ENCODE measurements around the gene TTLL2.

GRCh38 chr6:167130783-167131907 lies 8.2 kb downstream of the CCR6 start:
- PRO-cap, 6 experiments = no peak in any of the 6 experiments
- RAMPAGE, long total RNA, 2 experiments = no peak in any of the 2 experiments
- RRBS = 62% methylated on average over 7 of the region's 37 CpGs

- PRO-cap, 6 experiments = no peak in any of the 6 experiments
- RAMPAGE, long total RNA, 2 experiments = no peak in any of the 2 experiments
- RRBS = no CpG with 5 or more reads among the region's 10 CpGs
These were observed 24.3 kb upstream of the UNC93A start for GRCh38 chr6:167266900-167267180.

DNA sequence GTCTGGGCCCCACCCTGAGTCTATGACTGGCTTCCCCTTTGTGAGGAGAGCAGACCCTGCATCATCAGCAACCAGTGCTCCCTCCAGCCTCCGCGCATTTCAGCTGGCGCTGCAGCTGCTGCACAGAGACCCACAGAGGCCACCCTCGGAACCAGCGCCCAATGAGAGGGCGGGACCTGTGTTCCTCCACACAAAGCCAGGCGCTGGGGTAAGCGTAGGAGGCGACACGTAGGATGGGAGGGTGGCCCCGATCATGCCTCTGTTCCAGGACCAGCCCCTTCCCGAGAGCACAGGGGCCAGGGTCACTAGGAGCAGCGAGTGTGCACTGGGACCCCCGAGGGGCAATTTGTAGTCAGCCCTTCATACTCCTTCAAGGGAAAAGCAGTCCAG lies at the start of gene TTLL2:
TTLL2 (plus strand) TSS at position 74 of the 390 bp plus-strand sequence.
- PRO-cap, 6 experiments = no peak in any of the 6 experiments
- RAMPAGE, long total RNA, 2 experiments = no peak in any of the 2 experiments
- RRBS = no CpG with 5 or more reads among the region's 14 CpGs

DNA sequence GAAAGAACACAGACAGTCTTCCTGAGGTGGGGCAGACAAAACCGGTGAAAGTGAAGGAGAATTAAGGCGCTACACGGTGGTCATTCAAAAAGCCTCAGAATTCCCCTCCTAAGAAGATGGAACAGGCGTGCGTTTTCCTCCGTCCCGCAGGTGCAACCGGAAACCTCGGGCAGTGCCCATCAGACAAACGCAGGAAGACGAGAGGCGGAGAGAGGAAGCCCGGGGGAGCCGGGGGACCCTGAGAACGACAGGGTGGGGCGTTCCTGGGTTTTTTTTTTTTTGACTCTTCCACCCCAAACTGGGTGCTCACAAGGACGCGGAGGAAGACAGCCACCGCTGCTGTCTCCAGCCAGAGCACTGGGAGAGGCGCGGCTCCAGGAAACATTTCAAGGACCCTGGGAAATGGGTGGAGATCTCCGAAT lies 25.4 kb downstream of the TTLL2 start:
- PRO-cap, 6 experiments = peak in 1 of 6 experiments; most common plus-strand start position 309 of the sequence (in 1)
- RAMPAGE, long total RNA, 2 experiments = no peak in any of the 2 experiments
- RRBS = 17% methylated on average over 10 of the region's 22 CpGs

DNA sequence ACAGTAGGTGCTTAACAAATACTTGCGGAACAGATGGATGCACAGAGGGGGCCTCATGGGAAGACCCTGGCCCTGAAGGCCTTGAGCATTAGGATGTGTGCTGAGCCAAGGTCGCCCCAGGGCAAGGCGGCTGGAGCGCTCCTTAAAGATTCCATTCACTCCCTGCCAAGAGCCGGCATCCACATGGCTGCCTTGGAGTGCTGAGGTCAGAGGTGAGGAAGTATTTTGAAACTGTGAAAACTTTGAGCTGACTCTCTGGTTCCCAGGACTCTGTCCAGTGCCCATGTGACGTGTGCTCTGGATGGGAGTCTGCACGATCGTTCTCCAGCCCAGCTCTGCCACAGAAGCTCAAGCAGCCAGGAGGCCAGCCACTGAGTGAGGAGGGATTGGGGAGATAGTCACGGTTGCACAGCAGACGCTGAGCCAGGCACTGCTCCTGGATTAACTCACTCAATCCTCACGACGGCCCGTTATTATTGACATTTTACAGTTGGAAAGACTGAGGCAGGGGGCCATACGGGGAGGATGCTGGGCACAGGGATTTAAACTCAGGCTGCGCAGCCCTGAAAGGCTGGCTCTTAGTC lies 65.5 kb upstream of the AFDN start:
- PRO-cap, 6 experiments = no peak in any of the 6 experiments
- RAMPAGE, long total RNA, 2 experiments = no peak in any of the 2 experiments
- RRBS = no CpG with 5 or more reads among the region's 15 CpGs

GRCh38 chr6:167764648-167765081 lies 62.0 kb upstream of the AFDN start:
- PRO-cap, 6 experiments = no peak in any of the 6 experiments
- RAMPAGE, long total RNA, 2 experiments = no peak in any of the 2 experiments
- RRBS = no CpG with 5 or more reads among the region's 10 CpGs

DNA sequence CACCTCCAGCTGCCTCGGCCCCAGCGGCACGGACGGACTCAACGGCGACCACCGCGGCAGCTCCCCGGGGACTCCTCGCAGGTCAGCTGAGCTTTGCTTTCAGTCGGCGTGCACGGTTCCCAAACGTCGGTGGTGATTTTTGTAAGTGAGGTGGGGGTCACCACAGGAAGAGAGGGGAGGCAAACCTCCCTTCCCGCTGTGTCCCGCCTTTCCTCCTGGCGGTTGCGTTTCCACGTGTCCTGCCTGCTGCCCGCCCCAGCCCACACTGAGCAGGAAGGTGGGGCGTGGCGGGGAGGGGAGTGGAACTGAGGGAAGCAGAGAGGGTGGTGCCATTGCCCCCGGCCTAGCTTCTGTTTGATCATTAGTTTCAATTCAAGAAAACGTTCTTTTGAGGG lies 30.1 kb upstream of the AFDN start:
- PRO-cap, 6 experiments = peak in 6 of 6 experiments; most common plus-strand start position 299 of the sequence (in 1); most common minus-strand start position 267 of the sequence (in 6)
- RAMPAGE, long total RNA, 2 experiments = no peak in any of the 2 experiments
- RRBS = 14% methylated on average over 6 of the region's 25 CpGs

DNA sequence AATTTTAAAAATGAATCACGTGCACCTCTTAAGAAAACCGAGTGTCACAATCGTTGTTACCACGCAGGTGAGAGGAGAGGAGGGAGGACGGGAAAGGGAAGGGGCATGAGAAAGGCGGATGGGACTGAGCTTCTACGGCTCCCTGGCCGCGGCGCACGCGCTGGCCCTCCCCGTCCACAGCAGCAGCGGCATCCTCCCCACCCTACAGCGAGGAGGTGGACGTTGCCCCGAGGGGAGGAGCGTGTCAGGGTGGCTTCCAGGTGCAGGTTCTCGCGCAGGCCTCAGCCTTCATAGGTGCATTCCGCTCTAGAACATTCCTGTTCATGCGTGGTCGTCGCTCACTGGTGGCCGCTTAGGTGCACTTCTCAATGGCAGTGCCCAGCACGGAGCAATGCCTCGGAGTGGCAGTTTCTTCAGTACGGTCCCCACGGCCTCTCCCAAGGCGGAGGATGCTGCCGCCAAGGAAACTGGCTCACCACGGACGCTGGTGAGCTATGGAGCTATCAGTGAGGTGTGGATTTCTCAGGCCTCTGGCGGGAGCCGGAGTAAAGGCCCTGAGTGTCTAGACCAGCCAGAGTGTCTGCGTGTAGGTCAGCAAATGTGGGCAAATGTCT lies 29.6 kb upstream of the AFDN start:
- PRO-cap, 6 experiments = no peak in any of the 6 experiments
- RAMPAGE, long total RNA, 2 experiments = no peak in any of the 2 experiments
- RRBS = no CpG with 5 or more reads among the region's 36 CpGs

DNA sequence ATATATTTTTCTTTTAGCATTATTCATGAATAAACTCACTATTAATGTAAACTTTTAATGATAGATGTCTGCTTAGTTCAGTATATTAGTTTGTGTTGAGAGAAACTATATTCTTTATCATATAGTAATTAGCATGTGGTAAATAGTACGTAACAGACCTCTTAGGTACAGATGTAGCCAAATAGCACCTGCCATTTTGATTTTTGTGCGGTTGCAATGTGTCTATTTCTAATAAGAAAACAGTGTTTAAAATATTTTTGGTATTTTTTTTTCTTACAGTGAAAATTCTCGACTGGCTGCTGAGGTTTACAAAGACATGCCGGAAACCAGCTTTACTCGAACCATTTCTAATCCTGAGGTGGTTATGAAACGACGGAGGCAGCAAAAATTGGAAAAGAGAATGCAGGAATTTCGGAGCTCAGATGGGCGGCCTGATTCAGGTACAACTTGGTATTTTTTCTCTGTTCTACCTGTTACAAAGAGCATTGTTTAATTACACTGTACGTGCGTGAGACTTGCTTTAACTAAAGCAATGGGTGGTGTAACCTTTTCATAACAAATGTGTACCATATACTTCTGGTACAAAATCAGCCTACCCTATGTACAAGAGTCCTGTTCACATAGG lies 48.5 kb downstream of the AFDN start:
- PRO-cap, 6 experiments = no peak in any of the 6 experiments
- RAMPAGE, long total RNA, 2 experiments = no peak in any of the 2 experiments
- RRBS = no CpG with 5 or more reads among the region's 11 CpGs

DNA sequence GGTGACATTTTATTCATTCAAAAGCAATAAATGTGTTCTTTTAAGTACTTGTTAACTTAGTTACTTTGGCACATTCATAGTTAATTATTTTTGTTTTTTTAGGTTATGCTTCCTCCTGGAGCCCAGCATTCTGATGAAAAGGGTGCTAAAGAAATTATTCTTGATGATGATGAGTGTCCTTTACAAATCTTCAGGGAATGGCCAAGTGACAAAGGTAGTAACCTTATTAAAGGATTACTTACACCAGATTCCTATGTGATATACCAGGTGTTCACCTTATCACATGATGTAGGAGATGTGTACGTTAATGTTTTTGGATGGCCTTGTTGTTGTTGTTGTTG lies 62.4 kb downstream of the AFDN start:
- PRO-cap, 6 experiments = no peak in any of the 6 experiments
- RAMPAGE, long total RNA, 2 experiments = no peak in any of the 2 experiments
- RRBS = no CpG with 5 or more reads among the region's 1 CpG

DNA sequence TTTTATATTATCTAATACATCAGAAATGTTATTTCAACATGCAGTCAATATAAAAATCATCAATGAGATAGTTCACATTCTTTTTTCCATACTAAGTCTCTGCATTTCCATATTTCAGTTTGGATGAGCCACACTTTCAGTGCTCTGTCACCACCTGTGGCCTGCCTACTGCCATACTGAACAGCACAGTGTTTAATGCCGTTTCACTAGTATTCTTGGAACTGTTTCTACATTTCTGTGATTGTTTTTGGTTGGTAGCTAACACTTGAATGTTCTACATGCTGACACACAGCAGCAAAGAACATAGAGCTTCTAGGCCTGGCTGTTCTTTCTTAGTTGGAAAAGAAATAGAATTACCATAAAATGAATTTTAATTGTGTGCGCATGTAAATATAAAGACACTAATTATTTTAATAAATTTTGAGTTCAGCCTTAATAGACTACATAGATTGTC lies 61.4 kb upstream of the KIF25 start:
- PRO-cap, 6 experiments = peak in 2 of 6 experiments; most common plus-strand start position 261 of the sequence (in 1); most common minus-strand start position 170 of the sequence (in 2)
- RAMPAGE, long total RNA, 2 experiments = no peak in any of the 2 experiments
- RRBS = no CpG with 5 or more reads among the region's 2 CpGs

GRCh38 chr6:167951356-167952292 lies 45.8 kb upstream of the KIF25 start:
- PRO-cap, 6 experiments = no peak in any of the 6 experiments
- RAMPAGE, long total RNA, 2 experiments = no peak in any of the 2 experiments
- RRBS = 47% methylated on average over 6 of the region's 48 CpGs

DNA sequence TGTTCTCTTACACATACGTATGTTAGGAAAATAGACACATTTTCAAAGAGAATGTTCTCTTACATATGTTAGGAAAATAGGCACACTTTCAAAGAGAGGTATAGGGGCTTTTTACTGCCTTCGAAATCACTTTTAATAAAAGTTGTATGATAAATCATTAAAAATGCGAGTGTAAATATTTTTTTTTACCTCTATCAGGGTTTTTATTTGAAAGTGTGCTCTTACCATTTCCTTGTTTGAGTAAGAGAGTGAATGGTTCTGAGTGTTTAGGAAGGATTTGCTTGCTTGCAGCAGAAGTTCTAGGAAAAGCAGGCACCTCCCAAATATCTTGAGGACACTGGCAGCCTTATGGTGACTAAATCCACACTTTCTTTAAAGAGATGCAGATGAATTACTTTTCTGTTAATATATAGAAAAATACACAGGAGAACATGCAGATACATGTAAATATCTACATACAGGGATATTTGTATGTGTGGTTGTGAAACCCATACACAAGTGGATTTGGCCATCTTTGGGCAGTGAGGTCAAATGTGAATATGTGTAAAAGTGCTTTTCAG lies 26.1 kb upstream of the KIF25 start:
- PRO-cap, 6 experiments = no peak in any of the 6 experiments
- RAMPAGE, long total RNA, 2 experiments = no peak in any of the 2 experiments
- RRBS = no CpG with 5 or more reads among the region's 3 CpGs

DNA sequence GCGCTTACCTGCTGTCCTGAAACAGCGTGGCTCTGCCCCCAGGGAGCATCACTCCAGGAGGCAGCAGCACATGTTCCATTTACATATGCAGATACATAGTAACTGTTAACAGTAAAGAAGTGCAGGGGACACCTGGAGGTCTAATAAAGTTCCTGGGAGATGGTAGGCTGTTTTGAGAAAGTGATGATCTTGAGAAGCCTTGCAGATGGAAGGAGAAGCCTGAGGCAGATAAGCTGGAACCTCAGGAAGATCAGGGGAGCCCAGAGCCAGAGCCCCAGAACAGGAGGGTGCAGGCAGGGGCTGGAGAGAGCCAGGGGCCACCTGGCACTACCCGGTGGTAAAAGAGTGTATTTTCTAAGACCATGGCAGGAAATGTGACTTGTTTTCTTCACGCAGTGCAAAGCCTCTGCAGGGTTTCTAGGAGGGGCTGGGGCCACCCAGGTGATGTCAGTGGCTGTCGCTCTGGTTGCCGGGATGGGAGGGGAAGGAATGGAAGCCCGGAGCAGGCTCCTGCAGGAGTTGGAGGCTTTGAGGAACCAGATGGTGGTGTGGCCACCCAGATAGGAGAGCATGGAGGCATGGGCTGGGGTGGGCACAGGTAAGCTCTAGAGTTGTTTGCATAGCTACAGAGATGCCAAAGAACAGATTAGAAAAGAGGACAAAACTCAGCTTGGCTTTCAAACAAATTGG lies 24.1 kb upstream of the KIF25 start:
- PRO-cap, 6 experiments = peak in 2 of 6 experiments; most common minus-strand start position 376 of the sequence (in 2)
- RAMPAGE, long total RNA, 2 experiments = no peak in any of the 2 experiments
- RRBS = no CpG with 5 or more reads among the region's 7 CpGs

DNA sequence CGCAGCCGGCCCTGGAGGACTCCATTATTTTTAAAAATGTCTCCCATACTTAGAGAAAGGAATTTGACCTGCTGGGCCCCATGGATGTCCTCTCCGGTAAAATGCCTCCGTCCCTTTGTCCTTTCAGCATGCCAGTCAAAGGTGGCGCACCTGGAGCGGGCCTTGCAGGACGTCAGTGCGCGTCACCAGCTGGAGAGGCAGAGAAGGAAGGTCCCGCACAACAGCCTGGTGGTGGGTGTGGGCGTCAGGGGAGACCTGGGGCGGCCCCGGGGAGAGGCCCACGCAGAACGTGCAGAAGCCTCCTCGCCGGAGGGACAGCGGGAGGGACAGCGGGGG lies 1.1 kb upstream of the KIF25 start:
- PRO-cap, 6 experiments = no peak in any of the 6 experiments
- RAMPAGE, long total RNA, 2 experiments = no peak in any of the 2 experiments
- RRBS = 25% methylated on average over 1 of the region's 19 CpGs

DNA sequence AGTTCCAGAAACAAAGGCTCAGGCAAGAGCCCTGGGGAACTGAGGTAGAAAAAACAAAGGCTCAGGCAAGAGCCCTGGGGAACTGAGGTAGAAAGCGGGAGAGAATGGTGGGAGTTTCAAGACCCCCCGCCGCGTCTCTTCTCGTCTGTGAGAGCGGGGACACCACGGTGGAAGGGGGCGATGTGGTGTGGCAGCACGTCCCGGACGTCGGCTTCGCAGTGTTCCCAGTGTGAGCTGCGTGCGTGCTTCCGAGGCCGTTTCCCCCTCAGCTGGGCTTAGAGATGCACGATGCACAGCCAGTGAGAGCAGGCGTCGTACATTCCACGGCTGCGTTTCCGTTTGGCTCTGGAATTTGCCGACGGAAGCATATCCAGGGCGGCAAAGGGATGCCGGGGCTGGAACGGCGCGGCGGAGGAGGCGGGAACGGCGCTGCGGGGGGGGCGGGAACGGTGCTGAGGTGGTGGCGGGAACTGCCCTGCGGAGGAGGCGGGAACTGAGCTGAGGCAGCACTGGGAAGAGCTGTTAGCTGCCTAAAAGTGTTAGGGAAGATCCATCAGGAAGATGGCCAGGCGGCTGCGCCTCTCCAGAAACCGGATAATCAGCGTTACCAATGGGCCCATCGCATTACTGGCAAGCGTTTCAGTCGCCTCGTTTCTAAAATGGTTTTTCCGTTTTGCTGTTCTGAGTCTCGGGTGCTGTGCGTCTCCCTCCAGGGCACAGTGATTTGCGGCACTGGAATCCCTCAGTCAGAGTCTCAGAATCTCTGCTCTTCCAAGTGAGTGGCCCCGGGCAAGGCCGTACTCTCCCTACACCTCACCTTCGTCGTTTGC lies 37.8 kb downstream of the KIF25 start:
- PRO-cap, 6 experiments = peak in 6 of 6 experiments; most common plus-strand start position 533 of the sequence (in 5); most common minus-strand start position 220 of the sequence (in 6)
- RAMPAGE, long total RNA, 2 experiments = no peak in any of the 2 experiments
- RRBS = no CpG with 5 or more reads among the region's 56 CpGs

DNA sequence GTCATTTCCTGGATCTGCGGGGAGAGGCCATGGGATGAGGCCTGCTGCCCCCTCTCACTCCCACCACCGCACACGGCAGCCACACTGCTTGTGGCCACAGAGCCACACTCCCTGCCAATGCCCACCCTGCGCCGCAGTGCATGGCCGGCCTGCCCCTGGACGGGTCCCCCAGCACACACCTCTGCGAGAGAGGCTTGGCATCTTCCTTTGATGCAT lies 21.8 kb downstream of the FRMD1 start:
- PRO-cap, 6 experiments = no peak in any of the 6 experiments
- RAMPAGE, long total RNA, 2 experiments = no peak in any of the 2 experiments
- RRBS = no CpG with 5 or more reads among the region's 8 CpGs

DNA sequence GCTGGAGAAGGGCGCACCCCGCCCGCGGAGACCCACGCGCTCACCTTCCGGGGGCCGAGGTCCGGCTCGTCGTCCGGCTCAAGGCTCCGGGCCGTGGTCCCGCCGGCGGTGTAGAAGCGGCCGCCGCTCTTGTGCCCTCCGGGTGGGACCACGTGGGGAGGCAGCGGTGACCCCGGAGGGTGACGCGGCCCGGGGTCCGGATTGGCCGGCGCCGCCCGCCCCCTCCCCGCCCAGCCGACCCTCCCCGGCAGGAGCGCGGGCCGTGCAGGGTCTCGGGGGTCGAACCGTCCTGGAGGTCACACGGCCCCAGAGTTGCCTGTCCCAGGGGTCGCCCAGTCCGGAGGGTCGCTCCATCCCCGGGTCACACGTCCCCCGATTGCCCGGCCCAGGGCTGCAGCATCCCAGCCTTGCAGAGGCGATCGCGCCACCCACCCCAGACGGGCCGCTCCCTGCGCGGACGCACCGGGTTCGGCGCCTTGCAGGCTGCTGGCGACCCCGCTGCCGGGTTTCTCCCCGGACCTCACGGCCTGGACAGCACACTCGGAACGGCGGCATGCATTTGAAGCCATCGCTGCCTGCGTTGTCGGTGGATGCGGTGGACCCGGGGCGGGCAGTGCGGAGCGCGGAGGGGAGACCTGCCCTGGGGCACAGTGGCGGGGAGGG lies 22.5 kb upstream of the FRMD1 start:
- PRO-cap, 6 experiments = no peak in any of the 6 experiments
- RAMPAGE, long total RNA, 2 experiments = no peak in any of the 2 experiments
- RRBS = 14% methylated on average over 45 of the region's 78 CpGs

DNA sequence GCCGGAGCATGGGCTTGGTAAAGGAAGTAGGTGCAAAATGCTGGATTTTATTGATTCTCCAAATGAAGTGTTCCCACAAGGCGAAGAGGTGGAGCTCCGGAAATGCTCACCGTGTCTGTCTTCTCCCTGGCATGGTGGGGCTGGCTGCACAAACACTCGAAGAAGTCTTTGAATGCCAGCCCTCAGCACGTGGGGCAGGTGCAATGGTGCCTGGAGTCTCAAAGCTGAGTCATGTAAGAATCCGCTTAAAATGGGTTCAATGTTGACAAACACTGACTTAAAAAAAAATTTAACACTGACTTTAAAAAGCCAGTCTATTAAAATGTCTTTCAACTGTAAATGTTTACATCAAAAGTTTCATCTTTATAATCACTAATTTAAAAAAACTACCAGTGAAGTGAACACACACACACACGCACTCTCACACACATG lies 79.7 kb upstream of the FRMD1 start:
- PRO-cap, 6 experiments = no peak in any of the 6 experiments
- RAMPAGE, long total RNA, 2 experiments = no peak in any of the 2 experiments
- RRBS = 49% methylated on average over 3 of the region's 8 CpGs

DNA sequence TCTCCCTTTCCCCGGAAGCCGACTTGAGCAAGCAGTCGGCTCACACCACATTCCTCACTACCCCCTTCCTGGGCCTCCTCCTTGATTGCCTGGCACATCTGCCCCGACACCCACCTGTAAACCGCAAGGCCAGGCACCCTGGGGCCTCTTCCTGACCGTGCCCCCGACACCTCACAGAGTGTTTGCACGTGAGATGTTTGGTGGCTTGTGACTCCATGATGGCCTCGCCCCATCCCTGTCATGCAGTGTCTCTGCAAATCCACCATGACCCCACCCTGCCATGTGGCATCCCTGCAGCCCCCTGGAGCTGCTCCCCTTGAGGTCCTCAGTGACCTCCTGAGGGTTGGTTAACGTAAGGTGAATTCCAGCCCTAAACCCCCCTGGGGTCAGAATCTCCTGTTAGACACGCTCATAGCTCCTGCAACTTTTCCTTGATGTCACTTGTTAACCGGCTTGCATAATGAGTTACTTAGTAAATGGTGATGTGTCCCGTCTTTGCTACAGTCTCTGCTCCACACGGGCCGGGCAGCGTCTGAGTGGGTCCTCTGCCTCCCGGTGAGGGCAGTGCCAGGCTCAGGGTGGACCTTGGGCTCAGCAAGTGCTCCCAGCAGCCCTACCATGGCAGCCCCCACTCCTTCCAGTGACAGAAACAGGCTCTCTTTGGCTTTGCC lies 116.0 kb upstream of the FRMD1 start:
- PRO-cap, 6 experiments = no peak in any of the 6 experiments
- RAMPAGE, long total RNA, 2 experiments = no peak in any of the 2 experiments
- RRBS = 88% methylated on average over 1 of the region's 17 CpGs